Bronchial lymph node (tissue), 1 donor: ENCODE data around the genes PLA2G2E and FAM43B.

DNA sequence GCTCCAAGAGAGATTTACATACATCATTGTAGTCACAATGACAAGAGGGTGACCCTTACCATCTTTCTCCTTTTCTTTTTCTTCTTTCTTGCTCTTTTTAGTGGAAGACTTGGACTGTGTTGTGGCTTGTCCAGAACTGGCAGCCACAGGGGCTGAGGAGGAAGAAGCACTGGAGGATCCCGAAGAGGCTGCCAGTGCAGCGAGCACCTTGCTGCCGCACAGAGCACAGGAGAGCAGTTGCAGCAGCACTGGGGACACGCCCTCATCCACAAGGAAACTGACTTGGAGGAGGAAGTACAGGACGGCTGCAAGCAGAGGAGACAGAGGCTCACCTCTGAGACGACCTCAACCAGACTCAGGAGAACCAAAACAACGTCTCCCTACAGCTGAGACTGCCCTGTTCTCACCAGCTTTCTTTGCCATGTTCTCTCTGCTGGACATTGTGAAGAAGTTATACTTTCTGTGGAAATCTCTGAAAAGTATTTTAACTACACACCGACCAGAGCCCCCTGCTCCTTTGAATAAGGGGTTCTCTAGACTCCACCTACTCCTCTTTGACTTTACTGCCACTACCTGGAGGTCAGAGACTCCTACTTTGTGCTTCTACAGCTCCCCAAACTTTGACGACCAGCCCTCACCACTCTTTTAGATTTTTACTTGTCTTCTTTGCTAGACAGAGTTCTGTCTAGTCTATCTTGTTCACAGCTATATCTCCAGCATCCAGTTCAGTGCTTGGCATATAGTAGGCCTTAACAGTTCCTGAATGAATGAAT, 88.8 kb downstream of the UBR4 start:
- PRO-cap: no peak

DNA sequence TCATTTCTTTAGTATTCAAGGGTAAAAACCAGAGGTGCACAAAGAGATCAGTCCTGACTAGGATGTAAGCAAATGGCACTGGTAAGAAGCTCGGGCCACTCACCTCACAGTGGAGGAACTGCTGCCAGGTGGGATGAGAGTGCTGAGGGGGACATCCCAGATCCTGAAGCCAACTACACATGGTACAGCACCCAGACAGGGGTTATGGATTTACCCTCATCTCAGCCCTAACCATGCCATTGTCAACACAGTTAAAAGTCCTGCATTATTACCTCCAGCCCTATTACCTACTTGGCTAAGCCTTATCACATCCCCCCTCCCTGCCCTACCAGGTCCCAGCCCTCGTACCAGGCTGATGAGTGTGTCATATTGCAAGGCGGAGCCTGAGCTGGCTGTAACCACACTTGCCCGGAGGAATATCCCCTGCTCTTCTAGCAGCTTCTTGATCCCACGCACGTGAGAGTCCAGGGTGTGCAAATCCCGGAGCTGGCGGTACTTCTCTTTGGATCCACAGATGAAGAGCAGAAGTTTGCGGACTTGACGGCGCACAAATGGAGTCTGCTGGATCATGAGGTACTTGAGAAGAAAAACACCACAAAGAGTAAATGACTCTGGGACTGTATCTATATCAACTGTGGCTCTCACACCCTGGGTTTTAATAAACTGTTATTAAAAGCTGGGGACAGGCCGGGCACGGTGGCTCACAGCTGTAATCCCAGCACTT, 87.4 kb downstream of the UBR4 start:
- PRO-cap: no peak

DNA sequence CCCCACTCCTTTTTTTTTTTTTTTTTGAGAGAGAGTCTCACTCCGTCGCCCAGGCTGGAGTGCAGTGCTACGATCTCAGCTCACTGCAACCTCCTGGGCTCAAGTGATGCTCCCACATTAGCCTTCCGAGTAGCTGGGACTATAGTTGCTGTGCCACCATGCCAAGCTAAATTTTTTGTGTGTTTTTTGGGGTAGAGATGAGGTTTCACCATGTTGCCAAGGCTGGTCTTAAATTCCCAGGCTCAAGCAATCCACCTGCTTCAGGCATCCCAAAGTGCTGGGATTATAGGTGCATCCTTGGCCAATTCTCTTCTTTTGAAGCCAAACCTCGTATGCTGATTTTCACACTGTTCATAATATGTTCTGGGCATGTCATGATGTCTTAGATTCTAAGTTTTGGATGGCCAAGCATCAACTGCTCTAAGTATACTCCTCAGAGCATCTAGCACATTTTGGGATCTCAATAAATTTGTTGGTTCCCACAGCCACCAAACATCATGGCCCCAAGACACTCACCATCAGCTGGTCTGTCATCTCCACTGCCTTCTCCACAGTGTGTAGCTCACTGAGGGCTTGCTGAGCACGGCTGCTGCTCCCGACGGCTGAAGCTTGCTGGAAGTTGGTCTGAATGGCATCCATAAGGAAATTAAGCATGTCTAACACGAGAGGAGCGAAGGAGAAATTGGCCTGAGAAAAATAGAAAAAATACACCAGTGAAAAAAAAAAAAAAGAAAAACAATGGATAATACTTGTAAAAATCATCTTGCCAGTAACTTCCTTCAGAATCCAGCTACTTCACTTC, 50.3 kb downstream of the UBR4 start:
- PRO-cap: no peak

DNA sequence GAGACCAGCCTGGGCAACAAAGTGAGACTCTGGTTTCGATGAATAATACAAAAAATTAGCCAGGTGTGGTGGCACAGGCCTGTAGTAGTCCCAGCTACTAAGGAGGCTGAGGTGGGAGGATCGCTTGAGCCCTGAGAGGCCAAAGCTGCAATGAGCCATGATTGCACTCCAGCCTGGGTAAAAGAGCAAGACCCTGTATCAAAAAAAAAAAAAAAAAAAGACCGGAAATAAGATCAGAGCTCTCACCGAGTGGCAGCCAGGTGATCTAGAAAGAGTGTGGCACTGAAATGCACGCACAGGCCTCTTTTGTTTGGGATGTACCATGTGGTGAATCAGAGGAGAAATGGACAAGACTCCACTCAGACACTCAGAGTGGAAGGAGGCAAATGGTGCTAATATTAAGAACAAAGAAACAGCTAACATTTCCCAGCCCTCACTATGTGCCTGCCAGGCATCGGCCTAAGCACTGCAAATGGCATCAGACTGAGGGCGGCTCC, 16.0 kb downstream of the AKR7A3 start:
- PRO-cap: no peak

- PRO-cap: no peak
Measured at GRCh38 chr1:19327147-19327758, 15.1 kb downstream of the SLC66A1 start.

- PRO-cap: no peak
Measured at GRCh38 chr1:19398363-19398898, 86.3 kb downstream of the SLC66A1 start.

- PRO-cap: unidirectional peak, plus-strand start at chr1:19406260
Measured at GRCh38 chr1:19405514-19406431, 79.6 kb downstream of the CAPZB start.

DNA sequence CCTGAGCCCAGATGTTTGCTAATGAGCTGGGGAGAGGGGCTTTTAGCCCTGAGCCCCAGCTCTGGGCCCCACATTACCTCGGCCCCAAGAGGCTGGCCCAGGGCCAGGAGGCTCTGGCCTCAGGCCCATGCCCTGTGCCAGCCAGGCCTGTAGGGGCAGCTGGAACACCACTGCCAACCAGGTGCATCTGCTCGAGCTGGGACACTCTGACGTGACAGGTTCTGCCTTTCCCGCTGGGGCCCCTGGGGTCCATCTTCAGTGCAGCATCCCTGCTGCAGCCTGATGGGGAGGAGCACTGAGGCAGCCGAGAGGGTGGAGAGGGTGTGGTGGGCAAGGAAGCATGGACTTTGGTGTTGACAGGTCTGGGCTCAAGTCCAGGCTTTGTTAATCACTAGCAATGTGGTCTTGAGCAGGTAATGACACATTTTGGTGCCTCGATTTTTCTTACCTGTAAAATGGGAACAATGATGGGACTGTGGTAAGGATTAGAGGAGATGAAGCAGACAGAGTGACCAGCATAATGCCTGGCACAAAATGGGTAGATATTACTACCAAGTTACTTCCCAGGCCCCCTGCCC, 3.3 kb upstream of the NBL1 start:
- PRO-cap: no peak

DNA sequence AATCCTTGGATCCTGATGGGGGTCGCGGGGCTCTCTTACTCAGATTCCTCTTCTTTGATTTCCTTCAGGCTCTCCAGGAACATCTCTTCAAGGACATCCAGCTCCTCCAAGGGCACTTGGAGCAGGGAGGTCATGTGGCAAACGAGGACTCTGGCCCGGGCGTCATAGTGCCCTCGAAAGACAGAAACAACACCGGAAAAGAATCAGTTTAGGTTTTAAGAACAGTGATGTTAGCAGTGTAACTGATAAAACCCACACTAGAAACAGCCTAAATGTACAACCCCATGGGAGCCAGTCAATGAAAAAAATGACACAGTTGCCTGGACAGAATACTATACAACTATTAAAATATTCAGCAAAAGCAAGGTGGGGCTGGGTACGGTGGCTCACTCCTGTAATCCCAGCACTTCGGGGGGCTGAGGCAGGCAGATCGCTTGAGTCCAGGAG, 44.1 kb downstream of the TMCO4 start:
- PRO-cap: no peak

- PRO-cap: no peak
Measured at GRCh38 chr1:19861017-19861278, 21.2 kb upstream of the OTUD3 start.

DNA sequence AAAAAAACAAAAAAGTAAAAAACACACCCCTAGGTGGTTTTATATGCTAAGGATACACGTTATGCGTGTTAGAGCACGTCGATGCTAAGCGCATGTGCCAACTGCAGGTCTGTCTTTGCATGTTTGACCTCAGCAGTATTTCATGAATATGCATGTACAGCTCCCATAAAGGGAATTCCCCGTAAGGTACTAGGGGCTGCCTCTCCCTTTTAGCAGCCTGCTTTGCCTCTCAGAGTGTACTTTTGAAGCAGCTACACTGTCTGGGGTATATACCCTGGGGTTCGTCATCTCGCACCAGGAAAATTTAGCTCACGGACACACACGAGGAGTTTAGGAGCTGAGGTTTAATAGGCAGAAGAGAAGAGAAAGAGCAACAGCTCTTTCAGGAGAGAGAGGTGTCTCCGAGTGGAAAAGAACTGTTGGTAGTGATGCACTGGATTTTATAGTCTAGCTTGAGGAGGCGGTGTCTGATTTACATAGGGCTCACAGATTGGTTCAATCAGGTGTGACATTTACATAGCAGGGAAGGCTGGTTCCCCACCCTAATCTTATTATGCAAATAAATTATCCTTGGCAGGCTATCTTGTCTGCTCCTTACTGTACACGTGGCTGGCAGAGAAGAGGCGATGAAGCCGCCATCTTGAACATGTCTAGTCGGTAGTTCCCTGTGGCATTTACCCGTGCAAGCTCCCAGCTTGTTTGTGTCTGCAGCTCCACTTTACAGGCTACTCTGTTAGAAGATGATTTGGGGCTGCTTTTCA, 4.1 kb upstream of the OTUD3 start:
- PRO-cap: no peak

GRCh38 chr1:19878648-19879173, 3.5 kb upstream of the OTUD3 start:
- PRO-cap: no peak

DNA sequence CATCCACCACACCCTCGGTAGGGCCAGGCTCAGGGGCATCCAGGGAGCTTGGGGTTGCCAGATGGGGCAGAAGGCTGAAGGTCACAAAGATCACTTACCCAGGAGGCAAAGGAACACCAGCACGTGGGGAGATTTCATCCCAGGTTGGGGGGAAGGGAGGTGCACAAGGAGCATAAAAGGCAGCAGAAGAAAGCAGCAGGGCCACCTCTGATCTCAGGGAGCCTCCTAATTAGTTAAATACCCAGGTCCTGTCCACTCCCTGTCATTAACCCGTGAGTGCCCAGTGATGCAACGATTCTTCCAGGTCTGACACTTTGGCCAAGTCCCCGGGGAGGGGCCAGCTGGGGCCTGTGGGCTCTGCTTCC, at the start of gene PLA2G2E:
Gene PLA2G2E (minus strand): TSS at position 196 of the 365 bp plus-strand sequence.
- PRO-cap: no peak

- PRO-cap: no peak
Measured at GRCh38 chr1:19978314-19978583, 1.2 kb downstream of the PLA2G2A start.

- PRO-cap: no peak
Measured at GRCh38 chr1:19981149-19982057, 2.0 kb upstream of the PLA2G2A start.

DNA sequence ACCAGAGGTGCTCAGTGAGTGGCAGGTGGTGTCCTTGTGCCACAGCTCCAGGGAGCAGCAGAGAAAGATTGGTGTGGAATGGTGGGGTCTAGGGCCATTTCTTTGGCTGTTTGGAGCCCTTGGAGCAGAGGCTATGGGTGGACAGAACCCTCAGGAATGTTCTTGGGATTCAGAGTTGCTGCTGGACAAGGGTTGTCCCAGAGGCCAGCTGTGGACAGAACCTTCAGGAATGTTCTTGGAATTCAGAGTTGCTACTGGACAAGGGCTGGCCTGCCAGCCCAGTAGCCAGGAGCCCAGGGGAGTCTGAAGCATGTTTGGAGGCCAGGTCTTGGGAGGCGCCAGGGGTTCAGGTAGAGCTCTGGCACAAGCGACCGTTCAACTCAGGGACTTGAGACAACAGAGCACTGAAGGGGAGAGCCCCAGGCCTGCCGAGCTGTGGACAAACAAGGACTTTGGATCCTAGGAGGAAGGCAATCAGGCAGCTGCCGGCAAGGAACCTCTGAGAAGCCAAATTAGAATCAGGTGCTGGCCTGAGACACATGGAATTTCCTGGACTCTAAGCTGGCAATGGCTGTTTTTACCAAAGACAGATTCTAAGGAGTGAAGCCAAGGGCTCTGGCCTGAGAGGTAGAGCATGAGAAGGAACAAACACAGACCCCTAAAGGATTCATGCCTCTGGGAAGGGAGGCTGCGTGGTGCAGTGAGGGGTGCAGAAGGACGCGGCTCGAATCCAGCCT, 13.2 kb downstream of the PLA2G5 start:
- PRO-cap: no peak

DNA sequence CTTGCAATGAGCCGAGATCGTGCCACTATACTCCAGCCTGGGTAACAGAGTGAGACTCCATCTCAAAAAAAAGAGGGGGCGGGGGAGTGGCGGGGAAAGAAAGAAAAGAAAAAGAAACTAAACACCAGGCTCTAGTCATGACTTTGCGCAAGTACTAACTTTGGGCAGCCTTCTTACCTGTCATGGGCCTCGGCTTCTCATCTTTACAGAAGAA, 20.1 kb downstream of the PLA2G2D start:
- PRO-cap: no peak

- PRO-cap: no peak
Measured at GRCh38 chr1:20358425-20359161, 67.9 kb downstream of the VWA5B1 start.

GRCh38 chr1:20366387-20366972, 75.8 kb downstream of the VWA5B1 start:
- PRO-cap: no peak

- PRO-cap: no peak
Measured at GRCh38 chr1:20552277-20552938, at the start of gene FAM43B. FAM43B (plus strand) TSS chr1:20552573.